Parietal lobe (tissue), 2 donors: ENCODE results near the genes EMP1, ART4, MGP and PDE6H.

GRCh38 chr12:13175395-13176079 is 21.0 kb upstream of the EMP1 start:
- RAMPAGE, long total RNA, result no peak

DNA sequence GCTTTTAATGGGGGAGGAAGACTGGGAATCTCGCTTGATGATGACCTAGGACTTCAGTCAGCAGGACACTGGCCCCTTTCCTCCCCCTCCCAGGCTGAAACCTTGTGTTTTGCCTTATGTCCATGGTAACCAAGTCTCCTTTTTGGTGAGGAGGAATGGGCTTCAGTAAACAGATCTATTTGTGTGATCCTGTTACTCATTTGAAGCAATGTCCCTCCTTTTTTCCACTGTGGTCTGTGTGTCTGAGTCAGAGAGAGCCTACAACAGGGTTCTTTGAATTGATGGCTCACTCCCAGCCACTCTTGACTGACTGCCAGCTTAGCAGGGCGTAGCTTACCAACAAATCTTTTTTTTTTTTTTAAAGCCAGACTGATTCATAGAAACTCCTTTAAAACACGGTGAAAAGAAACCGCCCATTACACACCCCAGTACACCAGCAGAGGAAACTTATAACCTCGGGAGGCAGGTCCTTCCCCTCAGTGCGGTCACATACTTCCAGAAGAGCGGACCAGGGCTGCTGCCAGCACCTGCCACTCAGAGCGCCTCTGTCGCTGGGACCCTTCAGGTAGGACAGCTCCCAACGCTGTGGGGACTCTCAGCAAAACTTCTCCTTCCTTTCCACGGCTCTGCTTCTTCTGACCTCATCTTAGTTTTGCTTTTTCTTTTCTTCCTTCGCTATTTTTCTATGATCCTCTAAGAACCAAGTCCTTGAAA is at the start of gene EMP1:
Gene EMP1 (plus strand): TSS at position 419 of the 714 bp plus-strand sequence.
- RAMPAGE, long total RNA, result no peak

GRCh38 chr12:13204862-13205133 is 8.3 kb downstream of the EMP1 start:
- RAMPAGE, long total RNA, result no peak

DNA sequence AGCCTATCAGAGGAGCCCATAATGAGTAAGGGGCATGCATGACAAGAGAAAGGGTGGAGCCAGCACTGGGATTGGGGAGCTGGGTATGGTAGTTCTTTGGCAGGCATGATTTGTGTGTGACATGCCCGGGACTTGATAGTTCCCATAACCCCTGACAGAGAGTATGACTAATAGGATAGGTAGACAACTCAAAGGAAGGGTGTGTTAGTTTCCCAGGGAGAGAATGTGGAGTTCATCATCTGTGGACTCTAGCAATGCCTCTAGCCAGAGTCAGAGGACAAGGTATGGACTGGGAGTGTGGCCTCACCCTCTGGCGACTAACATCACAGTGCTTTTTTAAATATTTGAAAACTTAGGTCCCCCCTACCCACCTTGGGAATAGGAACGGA is 143.1 kb downstream of the EMP1 start:
- RAMPAGE, long total RNA, result no peak

DNA sequence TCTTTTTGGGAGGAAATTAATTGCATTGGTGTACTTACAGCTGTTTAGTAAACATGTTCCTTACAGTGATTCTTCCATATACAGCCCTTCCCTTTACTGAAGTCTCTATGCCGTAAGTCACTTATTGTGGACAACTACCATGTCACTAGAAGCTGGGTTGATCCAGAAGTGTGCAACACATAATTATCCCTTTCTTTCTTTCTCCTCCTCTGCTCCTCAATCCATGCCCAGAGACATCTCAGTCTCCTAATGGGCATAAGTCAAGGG is 20.0 kb upstream of the GRIN2B start:
- RAMPAGE, long total RNA, result no peak

GRCh38 chr12:14394277-14395476 is 29.2 kb downstream of the ATF7IP start:
- RAMPAGE, long total RNA, result no peak

DNA sequence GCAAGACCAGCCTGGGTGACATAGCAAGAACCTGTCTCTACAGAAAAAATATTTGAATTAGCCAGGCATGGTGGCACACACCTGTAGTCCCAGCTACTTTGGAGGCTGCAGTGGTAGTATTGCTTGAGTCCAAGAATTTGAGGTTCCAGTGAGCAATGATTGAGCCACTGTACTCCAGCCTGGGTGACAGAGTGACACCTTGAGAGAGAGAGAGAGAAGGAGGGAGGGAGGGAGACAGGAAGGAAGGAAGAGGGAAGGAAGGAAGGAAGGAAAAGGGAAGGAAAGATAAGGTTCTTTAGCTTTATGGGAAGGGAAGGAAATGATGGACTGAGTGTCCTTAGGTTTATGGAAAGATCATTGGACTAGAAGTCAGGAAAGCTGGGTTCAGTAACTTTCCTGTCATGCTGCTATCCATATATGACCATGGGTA is 69.4 kb downstream of the ATF7IP start:
- RAMPAGE, long total RNA, result no peak

DNA sequence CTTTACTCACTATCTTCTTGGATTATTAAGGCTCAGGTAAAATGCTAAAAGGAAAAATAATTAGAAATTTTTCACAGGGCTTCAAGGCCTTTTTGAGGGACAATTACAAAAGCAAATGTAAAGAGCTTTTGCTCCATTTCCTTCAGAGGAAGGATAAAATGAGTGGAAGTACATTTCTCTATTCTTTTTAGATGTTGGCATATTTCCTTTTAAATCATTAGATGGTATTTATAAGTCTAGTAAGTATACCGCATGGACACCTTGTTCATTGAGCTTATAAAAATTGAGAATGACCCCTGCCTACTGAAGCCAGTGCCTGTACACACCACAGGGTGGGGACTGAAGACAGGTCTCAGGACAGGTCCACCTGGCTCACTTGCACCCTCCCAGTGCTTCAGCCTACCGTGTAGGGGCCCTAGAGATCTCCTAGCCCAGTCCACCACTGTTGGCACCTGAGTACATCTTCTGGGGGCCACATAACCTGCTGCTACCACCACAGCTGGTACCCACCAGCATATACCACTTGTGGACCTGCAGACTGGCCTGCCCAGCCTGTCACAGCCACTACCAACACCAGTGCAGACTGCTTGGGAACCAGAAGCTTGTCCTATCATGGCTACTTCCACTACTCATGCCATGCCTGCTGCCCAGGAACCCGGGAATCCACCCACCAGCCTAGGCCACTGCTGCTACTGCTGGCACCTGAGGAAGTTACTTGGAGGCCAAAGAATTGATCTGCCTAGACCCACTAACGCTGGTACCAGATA is 63.8 kb downstream of the GUCY2C start:
- RAMPAGE, long total RNA, result no peak

DNA sequence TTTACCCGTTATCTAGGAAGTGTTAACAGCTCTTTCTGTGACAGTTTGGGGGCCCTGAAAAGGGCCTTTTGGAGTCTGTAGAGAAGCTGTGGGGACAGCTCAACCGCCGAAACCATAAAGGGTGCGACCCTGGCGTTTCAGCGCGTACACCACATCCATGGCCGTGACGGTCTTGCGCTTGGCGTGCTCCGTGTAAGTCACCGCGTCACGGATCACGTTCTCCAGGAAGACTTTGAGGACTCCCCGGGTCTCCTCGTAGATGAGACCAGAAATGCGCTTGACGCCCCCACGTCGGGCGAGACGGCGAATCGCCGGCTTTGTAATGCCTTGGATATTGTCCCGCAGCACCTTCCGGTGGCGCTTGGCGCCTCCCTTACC is 268 bp downstream of the H4C16 start:
- RAMPAGE, long total RNA, result no peak

- RAMPAGE, long total RNA, result no peak
These were observed 636 bp upstream of the H2AJ start for GRCh38 chr12:14773440-14774098.

- RAMPAGE, long total RNA, result no peak
These were observed 929 bp downstream of the ART4 start for GRCh38 chr12:14842384-14842810.

GRCh38 chr12:14842811-14843979 is at the start of gene ART4:
Gene ART4, minus strand, starts transcription at chr12:14843526.
- RAMPAGE, long total RNA, result no peak

GRCh38 chr12:14849598-14850169 is 6.4 kb upstream of the ART4 start:
- RAMPAGE, long total RNA, result no peak

GRCh38 chr12:14885458-14886336 is at the start of gene MGP:
Gene MGP, minus strand, starts transcription at chr12:14885854.
- RAMPAGE, long total RNA, result no peak

GRCh38 chr12:14941481-14942999 is 3.7 kb upstream of the ERP27 start:
- RAMPAGE, long total RNA, result no peak

DNA sequence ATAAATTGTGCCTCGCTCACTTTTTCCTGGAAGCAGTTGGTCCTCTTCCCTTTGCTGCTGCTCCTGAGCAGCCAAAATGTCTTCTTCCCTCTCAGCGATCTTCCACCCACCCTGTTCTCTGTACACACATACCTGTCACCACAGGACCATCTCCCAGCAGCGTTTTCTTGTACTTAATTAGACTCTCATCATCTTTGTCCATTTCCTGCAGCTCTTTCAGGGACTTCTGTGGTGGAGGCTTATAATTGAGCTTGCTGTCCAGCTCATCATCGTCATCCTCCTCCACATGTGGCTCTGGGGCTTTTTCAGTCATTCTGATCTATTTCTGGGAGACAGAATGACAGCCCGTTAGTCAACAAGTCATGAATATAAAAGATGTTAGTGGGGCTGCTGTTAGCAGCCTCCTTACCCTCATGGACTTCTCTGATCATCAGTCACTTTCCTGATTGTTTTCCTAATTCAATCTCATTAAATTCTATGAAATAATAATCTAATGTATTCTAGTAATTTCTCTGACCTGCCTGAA is 10.9 kb downstream of the ARHGDIB start:
- RAMPAGE, long total RNA, result no peak

DNA sequence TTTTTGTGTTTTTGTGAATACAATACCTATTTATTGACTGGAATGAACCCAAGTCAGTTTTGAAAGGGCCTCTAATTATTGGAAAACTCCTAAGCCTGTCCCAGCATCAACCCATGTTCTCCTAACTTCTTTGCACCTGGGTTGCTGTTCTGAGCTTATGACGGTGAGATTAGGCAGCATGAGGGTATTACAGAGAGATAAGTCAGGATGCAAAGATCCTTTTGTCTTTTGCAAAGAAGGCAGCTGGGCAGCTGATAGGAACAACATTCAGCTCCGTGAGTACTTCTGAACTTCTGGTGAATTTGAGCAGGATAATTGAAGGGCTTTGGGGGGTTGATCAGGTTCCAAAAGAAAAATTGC is at the start of gene PDE6H:
Gene PDE6H (plus strand): TSS at position 231 of the 360 bp plus-strand sequence.
- RAMPAGE, long total RNA, result no peak

GRCh38 chr12:15146642-15147177 is 74.5 kb downstream of the RERG start:
- RAMPAGE, long total RNA, result no peak

DNA sequence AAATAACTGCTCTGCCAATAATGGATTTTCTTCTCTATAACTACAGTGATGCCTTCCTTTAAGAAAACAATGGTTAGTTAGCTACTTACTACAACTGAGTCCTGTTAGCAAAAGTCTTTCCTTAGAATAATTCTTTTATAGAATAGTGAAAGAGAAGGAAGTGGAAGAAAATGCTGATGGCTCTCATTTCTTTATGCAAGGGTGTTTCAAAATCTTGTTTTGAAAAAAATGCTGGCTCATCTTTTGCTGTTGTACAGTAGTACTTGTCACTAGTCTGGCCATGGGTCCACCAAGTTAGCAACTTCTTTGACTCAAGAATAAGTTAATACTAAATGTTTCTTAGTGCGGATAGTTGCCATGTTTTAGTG is 225.3 kb downstream of the PTPRO start:
- RAMPAGE, long total RNA, result no peak

DNA sequence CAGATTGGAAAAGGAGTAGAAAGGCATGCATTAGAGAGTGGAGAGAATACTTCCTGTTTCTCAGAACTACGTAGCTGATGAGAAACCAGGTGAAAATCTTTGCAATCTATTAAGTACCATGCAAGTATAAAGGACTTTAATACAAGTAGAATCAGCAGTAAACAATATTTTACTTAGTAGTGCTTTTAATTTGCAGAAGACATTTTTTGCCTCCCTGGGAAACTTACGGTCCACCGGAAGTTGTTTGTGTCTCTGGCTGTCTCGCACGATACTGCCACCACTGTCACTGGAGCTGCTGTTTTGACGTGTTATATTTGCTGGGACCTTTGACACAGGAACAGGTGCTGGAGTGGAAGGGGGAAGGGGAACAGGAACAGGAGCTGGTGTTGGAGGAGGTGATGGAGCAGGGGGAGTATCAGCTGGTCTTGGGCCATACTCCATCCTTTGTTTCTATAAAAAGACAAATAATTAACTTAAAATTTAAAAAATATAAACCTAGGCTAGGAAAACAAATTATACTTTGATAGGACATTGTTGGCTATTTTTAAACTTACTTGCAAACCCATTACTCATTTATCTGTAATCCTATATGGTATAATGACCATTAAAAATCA is 157.9 kb downstream of the EPS8 start:
- RAMPAGE, long total RNA, result no peak